Measurements from ENCODE around the gene PPAT.

GRCh38 chr4:53987675-53988542, 76.5 kb downstream of the CHIC2 start:
- PRO-cap: no peak

DNA sequence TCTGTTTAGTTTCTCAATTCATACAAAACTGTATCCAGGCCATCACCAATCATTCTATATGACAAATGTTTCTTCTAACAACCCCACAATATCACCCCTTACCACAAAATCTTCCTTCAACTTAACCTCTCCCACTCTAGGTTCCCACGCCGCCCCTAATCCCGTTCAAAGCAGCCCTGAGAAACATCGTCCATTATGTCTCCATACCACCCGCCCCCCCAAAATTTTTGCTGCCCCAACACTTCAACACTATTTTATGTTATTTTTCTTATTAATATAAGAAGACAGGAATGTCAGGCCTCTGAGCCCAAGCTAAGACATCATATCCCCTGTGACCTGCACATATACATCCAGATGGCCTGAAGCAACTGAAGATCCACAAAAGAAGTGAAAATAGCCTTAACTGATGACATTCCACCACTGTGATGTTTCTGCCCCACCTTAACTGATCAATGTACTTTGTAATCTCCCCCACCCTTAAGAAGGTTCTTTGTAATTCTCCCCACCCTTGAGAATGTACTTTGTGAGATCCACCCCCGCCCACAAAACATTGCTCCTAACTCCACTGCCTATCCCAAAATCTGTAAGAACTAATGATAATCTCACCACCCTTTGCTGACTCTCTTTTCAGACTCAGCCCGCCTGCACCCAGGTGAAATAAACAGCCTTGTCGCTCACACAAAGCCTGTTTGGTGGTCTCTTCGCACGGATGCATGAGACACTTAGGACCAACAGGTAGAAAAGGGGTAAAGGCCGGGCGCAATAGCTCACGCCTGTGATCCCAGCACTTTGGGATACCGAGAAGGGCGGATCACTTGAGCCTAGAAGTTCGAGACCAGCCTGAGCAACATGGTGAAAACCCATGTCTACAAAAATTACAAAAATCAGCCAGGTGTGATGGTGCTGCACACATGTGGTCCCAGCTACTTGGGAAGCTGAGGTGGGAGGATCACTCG, 39.3 kb downstream of the CHIC2 start:
- PRO-cap: no peak

DNA sequence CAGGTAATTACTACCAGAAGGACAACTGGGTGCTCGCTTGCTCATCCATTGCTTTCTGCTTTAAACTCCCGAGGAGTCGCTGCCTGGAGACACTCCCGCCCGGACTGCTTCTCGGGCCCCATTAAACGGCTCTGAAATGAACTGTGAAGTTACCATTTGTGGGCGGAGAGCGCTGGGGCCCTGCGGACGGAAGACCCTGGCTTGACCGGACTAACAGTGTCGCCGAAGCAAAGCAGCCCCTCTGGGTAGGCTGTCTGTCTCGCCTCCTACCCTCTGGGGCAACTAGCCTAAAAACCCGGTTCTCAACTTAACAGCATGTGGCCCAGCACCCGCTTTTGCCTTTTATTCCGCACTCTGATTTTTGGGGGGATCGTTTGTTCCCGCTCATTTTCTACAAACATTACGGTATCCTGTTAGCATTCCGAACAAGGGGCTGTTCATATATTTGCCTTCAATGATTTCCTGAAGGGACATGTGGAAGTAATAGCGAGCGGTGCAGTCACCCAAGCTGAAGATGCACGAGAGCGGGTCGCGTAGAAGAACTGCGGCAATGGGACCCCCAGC, 1.7 kb upstream of the PDGFRA start:
- PRO-cap: unidirectional peak, plus-strand start at position 471 of the sequence

DNA sequence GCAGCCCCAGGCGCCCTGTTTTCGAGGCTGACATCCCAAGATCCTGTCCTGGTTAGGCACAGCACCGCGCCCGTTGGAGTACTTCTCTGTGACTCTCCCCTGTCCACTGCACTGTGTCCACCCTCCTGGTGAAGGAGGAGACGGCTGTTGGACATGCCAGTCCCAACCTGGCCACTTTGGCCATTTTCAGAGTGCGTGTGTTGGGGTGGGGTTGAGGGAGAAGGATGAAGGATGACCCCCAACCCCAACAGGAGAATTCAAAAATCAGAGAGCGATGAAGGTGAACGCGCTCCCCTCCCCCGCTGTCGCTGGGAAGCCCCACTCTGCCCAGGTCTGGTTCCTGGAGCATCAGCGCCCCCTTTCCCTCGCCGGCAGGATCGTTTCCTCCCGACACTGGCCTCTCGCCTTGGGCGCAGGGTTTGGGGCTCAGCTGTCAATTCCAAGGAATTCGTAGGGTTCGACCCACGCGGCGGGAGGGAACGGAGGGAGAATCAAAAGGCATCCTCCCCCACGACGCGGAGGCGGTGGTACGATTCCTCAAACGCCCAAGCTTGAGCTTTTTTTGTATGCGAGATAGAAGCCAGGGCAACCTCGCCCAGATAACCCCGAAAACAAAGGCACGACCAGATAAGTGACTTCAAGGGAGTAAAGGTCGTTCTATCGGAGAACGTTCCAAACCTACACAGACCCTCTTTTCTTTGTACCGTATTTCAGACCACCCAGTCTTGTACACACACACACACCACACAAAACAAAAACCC, 1.0 kb upstream of the PDGFRA start:
- PRO-cap: no peak

GRCh38 chr4:54233223-54234217, 4.4 kb downstream of the PDGFRA start:
- PRO-cap: bidirectional peak, plus-strand start at chr4:54233351, minus-strand start at chr4:54233371

DNA sequence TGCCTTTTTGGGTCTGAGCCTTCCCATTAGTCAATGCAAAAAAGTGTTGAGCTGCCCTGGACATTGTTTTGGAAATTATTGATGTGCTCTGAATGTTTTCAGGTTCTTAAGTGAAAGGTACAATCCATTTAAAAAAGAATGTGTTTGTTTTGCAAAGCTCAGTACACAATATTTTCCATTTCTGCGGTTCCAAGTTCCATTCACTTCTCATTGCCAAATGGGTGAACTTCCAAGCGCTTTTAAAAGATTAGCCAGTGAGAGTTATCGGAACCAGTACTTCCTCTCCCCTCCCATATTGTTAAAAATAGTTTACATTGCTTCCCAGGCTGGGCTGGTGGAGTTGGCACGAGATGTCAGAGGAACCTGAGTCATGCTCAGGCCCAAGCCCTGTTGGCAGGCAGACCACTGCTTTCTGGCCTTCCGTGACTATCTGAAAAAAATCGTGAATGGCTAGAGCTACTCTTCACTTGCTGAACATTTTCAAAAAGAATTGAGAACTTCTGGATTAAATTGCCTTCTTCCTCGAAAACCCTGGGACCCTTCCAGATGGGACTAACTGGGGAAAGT, 52.2 kb downstream of the PDGFRA start:
- PRO-cap: no peak

- PRO-cap: no peak
Observed at GRCh38 chr4:54658236-54659285, 804 bp downstream of the KIT start.

DNA sequence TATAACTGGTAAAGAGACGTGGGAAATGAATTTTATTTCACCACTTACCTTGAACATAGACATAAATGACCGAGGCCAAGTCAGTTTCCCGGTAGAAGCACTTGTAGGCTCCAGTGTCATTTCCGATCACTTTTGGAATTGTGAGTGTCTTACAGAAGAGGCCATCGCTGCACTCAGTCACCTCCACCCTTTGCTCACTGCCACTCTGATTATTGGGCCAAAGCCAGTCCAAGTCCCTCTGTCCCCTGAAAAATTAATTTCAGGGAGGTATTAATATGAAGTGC, 6.9 kb downstream of the KDR start:
- PRO-cap: no peak

DNA sequence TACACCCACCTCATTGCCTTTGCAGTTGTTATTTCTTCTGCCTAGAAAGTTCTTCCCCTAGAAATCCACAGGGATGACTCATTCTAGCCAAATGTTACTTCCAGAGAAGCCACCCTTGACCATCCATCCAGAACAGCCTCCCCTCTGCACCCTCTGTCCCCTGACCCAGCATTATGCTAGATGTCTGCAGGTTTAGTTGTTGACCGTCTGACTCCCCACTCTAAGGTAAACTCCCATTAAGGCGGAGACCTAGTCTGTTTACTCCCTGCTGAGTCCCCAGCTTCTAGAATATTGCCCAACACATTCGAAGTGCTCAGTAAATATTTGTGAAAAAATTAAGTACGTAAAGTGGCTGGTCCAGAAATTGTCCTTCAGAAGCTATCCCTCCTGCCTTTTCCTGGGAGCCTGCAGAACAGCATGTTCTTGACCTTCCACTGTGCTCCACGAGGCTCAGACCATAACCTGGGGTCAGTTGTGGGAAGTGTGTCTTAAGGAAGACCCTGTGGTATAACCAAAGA, 11.0 kb downstream of the SRD5A3 start:
- PRO-cap: no peak

GRCh38 chr4:55949212-55949835, 579 bp downstream of the CEP135 start:
- PRO-cap: bidirectional peak, plus-strand start at chr4:55949284, minus-strand start at chr4:55949181

DNA sequence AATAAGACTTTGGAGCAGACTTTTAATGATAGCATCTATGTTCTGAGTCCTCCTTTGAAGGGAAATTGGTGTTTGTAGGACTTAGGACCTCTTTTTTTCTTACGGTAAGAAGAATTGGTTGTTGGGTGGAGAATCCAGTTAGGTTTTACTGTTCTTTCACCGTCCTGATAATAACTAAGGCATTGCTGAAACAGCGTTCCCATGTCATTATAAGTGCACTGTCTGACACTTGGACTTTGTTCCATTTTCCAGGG, 119.8 kb downstream of the AASDH start:
- PRO-cap: no peak

DNA sequence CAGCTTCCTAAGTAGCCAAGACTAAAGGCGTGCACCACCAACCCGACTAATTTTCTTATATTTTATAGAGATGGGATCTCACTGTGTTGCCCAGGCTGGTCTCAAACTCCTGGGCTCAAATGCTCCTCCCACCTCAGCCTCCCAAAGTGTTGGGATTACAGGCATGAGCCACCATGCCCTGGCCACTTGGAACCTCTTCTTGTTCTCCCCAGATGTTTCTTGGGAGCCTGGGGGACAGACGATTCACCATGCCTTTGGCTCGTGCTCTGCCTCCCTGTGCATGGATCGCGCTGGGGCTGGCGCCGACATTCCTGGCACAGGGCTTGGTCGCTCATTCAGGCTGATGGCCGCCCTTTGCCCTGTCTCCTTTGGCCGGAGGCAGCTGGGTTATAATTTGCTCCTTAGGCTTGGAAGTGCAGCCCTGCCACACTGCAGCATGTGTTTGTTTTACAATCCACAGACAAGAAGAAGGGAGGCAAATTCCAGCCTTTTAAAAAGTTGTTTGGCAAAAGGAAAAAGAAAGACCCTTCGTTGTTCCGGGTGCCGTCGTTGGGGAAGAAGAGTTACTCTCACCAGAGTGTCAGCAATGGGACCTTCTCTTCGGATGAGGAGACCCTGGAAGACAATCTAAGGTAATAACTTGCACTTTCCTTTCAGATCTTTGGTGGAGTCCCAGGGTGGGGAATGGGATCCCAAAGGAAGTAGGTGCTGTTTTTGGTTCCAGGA, 115.3 kb downstream of the AASDH start:
- PRO-cap: no peak

- PRO-cap: bidirectional peak, plus-strand start at chr4:56435411, minus-strand start at chr4:56435378; bidirectional peak, plus-strand start at chr4:56435752, minus-strand start at chr4:56435612
Observed at GRCh38 chr4:56434845-56435891, at the start of gene PPAT. Gene PPAT (minus strand): TSS chr4:56435615.

- PRO-cap: no peak
Observed at GRCh38 chr4:56460000-56460611, 7.3 kb upstream of the SRP72 start.

DNA sequence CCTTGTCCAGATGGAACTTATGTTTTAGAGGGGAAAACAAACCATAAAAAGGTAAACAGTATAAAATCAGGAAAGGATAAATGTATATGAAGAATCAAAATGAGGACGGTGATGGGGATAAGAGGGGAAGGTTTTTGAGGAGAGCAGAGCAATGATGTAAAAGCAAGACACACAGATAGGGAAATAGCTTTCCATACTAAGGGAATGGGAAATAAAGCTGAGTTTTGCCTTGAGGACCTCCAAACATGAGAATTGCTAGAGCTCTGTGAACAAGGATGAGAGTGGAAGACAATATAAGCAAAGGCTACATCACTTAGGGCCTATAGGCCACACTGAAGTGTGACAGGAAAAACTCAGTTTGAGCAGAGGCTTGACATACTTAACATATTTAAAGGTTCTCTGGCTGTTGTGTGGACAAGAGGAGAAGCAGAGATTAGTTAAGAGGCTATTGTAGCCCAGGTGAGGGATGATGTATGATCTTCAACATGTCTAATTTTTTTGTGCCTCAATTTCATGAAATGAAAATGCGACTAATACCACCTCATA, 5.3 kb upstream of the SRP72 start:
- PRO-cap: no peak

GRCh38 chr4:56934534-56935493, 27.1 kb downstream of the REST start:
- PRO-cap: no peak

- PRO-cap: no peak
Observed at GRCh38 chr4:57008526-57009009, 29.9 kb downstream of the POLR2B start.

- PRO-cap: no peak
Observed at GRCh38 chr4:57017063-57018226, 38.7 kb downstream of the POLR2B start.

GRCh38 chr4:57032430-57033550, 54.1 kb downstream of the POLR2B start:
- PRO-cap: no peak

DNA sequence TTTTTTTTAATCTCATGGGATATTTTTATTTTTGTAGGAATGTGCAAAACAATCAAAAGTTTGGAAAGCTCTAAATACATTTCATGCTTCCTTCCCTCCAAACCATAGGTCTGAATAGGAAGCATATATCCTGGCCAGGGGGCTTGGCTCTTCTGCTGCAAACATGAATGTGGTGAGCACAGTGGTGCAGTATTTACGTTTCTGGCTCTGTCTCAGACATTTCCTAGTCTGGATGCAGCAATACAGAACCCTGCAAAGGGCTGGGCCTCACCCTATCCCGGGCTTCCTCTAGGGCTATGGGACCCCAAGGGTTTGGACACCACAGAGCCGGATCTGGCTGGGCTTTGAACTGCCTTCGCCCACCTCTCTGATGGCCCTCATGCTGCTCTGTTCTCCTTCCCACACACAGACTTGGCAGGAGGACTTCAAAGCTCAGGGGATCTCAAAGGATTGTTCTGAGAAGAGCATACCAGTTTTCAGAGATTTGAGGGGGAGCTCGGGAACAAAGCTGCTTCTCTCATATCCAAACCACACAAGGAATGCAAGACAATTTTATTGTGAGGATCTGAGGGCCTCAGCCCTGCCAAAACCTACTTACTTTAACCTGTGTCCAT, 65.0 kb downstream of the POLR2B start:
- PRO-cap: bidirectional peak, plus-strand start at position 479 of the sequence, minus-strand start at position 351 of the sequence